AG09309 (cell line): ENCODE data around the genes NPY2R and PDGFC.

- RRBS: no CpG with 5 or more reads among the region's 6 CpGs
These were observed 3.2 kb downstream of the TRIM2 start for GRCh38 chr4:153207494-153207886.

GRCh38 chr4:153319160-153319588 lies 25.3 kb upstream of the MND1 start:
- RRBS: no CpG with 5 or more reads among the region's 3 CpGs

- RRBS: 6% methylated on average over 3 of the region's 26 CpGs
These were observed 1.1 kb downstream of the TMEM131L start for GRCh38 chr4:153467150-153467688.

DNA sequence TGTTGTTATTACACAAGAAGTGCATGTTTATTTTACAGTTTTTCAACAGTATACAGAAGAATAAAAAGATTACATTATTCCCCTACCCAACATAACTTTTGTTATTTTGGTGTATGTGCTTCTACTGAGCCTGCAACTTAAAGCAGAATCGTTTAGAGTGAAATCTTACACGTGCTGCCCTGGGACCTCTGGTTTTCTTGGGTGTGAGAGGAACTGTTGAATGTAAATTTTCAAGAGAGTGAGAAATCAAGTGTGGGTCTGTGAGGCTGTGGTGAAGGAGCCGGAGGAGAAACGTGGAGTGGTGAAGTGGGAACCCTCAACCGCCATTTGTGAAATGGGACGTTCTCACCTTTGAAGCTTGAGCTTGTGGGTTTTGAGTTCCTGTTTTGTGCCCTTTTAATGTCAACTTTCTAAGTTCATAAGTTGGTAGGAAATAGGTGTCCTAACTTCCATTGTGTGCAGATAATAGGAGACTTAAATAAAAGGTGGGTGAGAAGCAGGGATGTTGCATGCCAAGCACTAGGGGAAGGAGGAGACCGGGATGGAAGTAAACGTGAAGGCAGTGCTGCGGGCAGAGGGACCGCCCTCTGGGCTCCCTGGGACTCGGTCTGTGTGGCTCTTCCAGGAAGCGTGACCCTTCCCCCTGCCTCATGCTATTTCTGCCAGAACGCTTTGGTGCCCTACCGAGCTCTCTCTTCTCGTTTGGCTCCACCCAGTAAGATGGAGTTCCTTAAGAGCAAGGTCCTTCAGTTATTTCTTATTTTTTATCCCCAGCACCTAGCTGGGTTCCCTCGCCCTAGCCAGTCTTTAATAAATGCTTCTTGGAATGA lies 55.9 kb downstream of the TMEM131L start:
- RRBS: no CpG with 5 or more reads among the region's 16 CpGs

- RRBS: no CpG with 5 or more reads among the region's 5 CpGs
These were observed 66.4 kb downstream of the TMEM131L start for GRCh38 chr4:153532504-153532981.

- RRBS: no CpG with 5 or more reads among the region's 12 CpGs
These were observed 32.4 kb upstream of the TLR2 start for GRCh38 chr4:153651384-153652414.

DNA sequence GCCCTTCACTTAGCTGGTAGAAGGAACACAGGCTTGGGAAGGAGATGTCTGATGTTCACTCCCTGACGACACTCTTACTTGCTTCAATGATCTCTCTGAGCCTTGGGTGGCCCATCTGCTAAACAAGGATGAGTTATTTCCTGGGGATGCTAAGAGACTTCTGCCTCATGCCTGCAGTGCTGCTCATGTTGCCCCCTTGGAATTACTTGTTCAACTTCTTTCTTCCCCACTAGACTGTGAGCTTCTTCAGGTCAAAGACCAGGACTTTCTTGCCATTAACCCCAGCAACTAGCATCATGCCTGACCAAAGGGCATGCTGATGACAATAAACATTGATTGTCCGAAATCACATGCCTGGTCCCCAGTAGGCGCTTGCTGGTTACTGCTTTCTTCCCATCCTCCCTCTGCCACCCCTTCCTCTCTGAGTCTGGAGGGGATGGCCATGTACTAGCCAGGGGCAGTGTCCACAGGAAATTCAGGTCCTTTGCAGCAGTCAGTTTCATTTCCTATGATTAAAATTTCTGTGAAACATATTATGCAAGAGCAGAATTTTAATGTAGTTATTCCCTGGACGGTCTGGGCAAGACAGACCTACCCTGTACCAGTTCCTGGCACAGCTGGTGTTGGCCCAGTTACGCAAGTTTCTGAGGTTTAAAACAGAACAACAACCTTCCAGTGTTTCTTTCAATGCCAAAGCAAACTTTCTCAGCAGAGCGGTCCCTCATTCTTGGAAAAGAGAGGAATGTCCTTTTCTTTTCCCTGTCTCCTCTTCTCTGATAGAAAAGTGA lies 28.3 kb upstream of the TLR2 start:
- RRBS: no CpG with 5 or more reads among the region's 6 CpGs

- RRBS: no CpG with 5 or more reads among the region's 2 CpGs
These were observed 24.3 kb downstream of the TLR2 start for GRCh38 chr4:153708322-153708773.

DNA sequence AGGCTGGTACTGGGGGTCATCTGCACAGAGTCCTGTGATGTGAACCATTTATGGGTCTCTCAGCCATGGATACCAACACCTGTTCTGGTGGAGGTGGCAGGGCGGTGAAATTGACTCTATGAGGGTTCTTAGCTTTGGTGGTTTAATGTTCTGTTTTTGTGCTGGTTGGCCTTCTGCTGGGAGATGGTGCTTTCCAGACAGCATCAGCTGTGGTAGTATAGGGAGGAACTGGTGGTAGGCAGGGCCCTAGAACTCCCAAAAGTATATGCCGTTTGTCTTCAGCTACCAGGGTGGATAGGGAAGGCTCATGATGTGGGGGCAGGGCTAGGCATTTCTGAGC lies 208.1 kb upstream of the SFRP2 start:
- RRBS: no CpG with 5 or more reads among the region's 2 CpGs

DNA sequence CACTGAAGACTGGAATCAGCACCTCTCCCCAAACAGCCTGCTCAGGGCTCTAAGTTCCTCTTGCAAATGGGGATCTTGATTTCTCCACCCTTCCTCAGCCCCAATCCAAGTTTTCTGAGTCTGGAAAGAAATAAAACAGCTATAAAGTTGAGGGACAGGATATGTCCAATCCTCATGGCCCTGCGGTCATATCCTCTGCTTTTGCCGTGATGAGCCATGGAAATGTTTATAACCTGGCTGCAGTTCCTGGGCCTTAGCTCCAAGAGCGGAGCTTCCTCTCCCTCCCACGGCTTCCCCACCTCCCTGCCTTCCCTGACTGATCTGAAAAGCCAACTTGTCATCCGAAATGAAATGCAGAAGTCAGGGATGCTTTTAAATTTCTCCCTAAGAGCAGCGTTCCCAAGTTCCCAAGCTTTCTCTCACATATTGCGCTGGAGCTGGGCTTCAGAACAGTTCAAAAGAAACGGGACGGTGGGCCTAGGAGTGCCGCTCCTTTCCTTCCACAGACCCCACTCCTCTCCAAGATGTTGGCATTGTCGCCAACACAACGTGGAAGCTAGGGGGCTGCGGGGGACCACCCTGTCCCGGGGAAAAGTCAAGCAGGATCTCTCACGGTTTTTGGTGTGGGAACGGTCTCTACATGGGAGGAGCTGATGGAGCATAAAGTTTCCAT lies 221.6 kb upstream of the SFRP2 start:
- RRBS: no CpG with 5 or more reads among the region's 16 CpGs

DNA sequence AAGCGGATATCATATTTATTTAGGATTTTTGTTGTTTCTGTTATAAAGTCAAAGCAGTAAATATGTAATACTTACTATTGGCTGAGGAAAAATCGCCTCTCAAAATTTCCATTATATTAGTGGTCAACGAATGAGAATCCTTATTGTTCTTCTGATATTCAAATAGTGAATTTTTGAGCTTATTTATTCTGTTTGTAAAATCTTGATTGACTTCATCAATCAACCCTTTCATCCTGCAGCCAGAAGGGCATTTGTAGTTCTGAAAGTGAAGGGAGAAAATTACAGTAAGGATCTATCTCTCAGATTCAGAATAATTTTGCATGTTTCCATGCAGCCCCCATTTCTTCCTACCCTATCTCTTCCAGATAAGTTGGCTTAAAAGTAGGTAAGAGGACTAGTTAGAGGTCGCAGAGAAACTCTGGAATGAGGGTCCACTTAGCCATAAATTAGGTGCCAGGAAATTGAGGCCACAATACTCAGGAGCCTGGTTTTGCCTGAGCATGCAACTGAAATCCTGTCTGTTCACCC lies 1.8 kb downstream of the FGA start:
- RRBS: no CpG with 5 or more reads among the region's 4 CpGs

GRCh38 chr4:154604639-154605485 lies 7.6 kb downstream of the FGG start:
- RRBS: no CpG with 5 or more reads among the region's 5 CpGs

DNA sequence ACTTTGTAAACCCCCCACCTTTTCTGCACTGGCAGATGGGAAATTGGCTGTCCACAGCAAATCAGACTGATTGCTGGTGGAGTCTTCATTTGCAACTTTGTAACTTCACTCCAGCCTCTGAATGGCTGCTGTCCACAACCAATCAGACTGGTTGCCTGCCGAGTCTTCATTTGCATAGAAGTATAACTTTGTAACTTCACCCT lies 46.1 kb upstream of the FGG start:
- RRBS: no CpG with 5 or more reads among the region's 1 CpG

- RRBS: 5% methylated on average over 20 of the region's 60 CpGs
These were observed at the start of gene NPY2R for GRCh38 chr4:155208270-155209244. Gene NPY2R, plus strand, starts transcription at chr4:155208636.

DNA sequence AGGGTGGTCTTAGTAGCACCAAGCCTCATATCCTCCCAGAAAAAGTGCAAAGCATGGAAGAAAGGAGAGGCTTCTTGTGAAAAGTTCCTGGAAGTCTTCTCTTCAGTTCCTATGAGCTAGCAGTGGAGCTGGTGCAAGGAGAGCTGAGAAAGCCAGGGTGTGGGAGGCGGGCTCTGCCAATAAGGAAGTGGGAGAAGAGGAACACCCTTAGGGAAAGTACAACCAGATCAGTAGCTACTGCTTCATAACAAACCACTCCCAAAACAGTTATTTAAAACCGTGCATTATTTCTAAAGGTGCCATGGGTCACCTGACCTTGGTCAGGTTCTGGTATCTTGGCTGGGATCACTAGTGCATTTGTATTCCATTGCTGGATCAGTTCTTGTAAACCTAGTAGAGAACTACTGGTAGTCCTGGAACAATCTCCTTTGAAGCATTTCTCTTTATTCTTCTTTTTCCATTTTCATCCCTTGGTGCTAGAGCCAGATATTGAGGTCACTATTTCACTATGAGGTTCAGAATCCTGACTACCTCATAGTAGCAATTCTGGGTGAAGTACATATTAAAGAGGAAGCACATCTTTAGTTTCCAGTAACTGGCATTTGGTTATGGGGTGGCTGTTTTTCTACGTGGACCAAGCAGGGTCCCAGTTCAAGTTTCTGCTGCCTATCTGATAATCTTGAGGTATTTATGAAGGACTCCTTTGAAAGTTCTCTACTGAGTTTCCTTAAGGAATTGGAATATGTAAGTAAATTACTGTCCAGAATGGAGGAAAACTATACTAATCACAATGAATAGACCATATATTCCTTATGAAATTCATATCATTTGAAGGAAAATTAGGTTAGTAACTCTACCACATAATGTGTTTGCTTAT lies 72.1 kb downstream of the MAP9 start:
- RRBS: no CpG with 5 or more reads among the region's 3 CpGs

- RRBS: no CpG with 5 or more reads among the region's 10 CpGs
These were observed 16.1 kb upstream of the MAP9 start for GRCh38 chr4:155392797-155393270.

DNA sequence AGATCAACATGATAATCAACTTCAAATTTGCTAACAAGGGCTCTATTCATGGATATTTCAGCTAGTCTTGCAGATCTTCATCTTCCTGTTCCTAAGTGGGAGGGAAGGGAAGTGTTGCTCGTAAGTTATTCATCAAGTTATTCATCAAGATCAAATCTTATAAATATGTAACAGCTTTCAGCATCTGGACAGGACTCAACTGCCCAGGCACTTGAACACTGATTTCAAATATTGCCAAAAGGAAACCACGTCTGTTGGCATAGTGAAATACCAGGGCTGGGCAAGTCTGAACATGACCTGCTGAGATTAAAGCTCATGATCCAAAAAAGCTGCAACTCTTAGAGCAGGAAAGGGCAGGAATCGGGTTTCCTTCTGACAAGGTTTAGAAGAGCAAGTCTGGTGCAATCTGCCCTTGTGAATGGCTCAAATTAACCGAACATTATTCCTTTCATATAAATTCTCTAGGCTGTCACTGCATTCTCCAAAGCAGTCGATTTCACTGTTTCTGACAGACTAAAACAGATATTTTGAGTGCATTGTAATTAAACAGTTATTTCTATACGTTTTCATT lies 200.2 kb downstream of the PDGFC start:
- RRBS: no CpG with 5 or more reads among the region's 6 CpGs

DNA sequence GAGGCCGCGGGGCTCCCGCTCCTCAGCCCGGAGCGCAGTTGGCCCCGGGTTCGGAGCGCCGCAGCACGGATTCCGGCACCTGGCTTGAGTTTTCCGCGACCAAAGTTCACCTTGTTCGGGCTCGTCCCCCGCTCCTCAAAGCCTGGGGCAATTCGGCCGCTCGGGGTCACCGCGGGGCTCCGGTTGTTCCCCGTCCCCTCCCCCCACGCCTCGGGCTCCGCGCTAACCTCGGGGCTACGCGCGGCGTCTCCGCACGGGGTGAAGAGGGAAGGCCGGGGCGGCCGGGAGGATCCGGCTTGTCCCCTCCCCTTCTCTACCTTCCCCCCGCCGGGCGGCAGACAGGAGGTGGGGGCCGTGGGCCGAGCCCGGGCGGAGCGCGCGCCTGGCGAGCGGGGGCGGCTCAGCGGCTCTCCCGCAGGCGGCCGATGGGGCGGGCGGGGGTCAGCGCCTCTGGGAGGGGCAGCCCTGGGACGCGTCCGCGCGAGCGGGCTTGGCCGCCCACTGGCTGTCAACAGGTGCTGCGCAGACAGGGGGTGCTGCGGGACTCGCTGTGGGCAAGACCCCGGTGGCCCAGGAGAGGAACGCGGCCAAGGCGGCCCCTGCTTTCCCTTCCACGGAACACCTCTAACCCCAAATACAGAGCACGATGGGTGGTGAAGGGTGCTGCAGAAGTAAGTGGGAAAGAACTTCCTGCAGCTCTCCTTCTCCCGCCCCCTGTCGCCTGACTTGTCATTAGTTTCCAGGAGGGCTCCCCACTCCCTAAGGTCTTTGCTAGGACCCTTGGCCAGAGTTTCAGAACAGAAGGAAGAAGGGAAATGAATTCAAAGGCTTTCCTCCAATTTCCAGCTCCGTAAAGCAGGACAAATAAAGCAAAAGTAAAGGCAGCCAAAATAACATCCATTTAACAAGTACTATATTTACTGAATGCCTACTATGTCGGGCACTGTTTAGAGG lies at the start of gene PDGFC:
PDGFC (minus strand) TSS at position 260 of the 954 bp plus-strand sequence.
- RRBS: 2% methylated on average over 30 of the region's 78 CpGs

GRCh38 chr4:157222823-157223397 lies 2.4 kb downstream of the GRIA2 start:
- RRBS: 4% methylated on average over 1 of the region's 19 CpGs